Measurements from ENCODE around the genes TRAF3 and TNFAIP2.

GRCh38 chr14:102714150-102714750 is 63.0 kb upstream of the TRAF3 start:
- RRBS, result no CpG with 5 or more reads among the region's 5 CpGs

DNA sequence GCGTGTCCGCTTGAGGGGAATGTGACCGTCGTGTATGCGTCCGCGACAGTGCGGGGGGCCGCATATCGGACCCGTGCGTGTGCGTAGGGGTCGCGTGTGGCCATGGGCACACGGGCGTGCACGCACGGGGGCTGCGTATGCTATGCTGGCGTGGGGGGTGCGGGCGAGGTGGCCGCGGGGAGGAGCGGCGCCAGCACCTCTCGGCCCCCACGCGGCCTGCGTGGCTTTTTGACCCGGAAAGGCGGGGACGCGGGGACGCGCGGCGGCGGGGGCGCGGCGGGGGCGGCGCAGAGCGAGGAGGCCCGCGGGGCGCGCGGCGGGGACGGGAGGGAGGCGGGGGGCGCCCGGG is 396 bp upstream of the TRAF3 start:
- RRBS, result 4% methylated on average over 10 of the region's 56 CpGs

- RRBS, result 3% methylated on average over 129 of the region's 181 CpGs
These were observed at the start of gene TRAF3 for GRCh38 chr14:102777228-102778250. Gene TRAF3 (plus strand): TSS chr14:102777449.

DNA sequence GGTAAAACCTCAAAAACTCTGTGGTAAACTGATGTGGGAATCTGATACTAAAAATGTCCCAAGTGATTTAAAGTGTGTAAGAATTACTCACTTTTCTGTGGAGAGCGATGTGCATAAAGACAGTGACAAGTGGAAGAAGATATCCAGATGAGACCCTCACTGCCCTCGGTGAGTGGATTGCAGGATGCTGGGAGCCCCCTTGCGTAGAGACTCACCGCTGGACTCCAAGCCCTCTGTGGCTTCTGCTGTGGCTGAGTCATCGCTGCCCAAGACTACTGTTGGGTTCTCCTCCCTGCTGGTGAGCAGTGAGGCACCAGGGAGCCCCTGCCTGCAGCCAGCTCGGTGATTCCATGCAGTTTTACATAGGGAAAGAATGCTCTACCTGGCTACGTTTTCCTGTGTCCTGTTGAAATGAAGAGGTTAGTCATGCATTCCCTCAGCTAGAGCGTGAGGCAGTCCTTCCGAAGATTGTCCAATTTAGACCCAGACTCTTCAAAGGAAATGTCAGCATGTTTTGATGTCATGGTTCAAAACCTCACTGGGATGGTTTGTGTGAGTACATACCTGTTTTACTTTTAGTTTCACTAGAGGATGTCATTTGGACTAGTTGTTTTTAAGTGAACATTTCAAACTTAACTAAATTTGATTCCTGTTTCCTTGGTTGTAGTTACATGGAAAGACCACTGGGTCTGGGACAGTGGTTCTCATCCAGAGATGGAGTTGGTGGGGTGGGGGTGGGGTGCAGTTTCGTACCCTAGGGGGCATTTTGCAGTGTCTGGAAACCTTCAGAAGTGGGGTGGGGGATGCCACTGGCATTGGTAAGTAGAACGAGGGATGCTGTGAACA is 28.3 kb downstream of the TRAF3 start:
- RRBS, result no CpG with 5 or more reads among the region's 11 CpGs

DNA sequence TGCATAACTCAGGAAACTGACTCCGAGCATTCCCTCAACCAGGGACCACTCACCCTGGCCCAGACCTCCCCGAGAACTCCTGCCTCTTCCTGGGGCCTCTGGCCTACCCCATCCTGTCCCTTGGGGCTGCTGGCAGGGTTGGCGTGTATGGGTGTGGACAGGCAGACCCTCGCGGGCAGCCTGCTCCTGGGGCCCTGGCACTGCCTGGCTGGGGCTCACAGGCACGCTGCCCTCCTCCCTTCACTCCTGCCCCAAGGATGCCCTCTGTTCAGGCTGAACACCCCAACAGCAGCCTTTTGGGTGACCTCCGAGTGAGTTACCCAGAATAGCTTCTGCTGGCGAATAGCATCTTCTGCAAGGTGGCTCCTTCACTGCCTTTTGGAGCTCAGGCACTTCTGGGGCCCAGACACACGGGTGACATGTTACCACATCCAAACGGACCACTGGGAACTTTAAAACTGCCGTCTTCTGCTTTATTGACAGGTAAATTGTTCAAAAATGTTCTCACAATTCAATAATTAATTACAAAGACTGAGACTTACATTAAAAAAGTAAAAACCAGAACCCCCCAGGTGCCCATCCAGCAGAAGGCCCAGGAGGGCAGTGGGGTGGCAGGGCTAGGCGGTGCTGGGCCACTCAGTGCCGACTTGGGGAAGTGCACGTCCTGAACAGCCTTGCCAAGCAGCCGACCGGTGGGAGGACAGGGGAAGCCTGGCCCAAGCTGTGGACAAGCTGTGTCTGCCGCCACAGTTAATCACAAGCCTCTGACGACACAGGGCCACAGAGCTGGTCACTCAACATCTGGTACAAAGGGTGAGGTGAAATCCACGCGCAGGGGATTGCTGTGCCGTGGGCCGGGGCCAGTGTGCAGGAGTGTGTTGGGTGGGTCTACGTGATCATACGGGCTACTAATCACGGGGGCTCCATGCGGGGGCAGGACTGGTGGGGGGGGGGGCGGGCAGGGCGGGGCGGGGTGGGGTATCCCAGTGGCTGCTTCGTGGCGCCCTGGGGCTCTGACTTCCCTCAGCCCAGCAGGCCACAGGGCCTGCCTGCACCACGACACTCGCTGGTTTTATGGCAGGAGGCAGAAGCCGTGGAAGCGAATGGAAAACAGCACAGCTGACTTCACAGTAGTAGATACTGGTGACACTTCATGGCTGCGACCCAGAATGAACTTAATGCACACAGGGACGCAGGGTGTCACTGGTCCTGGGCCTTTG is 9.9 kb downstream of the AMN start:
- RRBS, result no CpG with 5 or more reads among the region's 37 CpGs

GRCh38 chr14:102943907-102944640 is 21.6 kb downstream of the AMN start:
- RRBS, result 46% methylated on average over 7 of the region's 35 CpGs

- RRBS, result no CpG with 5 or more reads among the region's 27 CpGs
These were observed 44.3 kb downstream of the AMN start for GRCh38 chr14:102966458-102967409.

DNA sequence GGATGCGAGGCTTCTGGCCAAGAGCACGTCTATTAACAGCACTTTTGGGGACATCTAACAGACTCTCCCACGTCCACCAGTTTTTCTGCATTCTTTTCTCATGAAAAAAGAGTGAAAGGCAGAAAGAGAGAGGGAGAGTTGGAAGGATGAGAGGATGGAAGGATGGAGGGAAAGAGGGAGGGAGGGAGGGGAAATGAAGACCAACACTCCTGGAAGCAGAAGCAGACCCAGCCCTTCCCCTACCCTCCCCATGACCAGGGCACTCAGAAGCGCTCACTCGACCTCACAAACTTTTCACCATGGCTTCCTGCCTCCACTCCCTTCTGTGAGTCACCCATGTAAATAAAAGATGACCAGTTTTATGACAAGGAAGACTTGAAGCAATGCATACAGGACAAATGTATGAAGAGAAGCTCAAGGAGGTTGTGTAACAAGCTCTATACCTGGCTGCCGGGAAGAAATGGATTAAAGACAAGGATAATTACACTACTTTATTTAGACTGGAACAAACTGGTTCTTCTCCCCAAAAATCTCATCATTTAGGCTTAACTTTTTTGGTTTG is 63.9 kb downstream of the CDC42BPB start:
- RRBS, result no CpG with 5 or more reads among the region's 6 CpGs

DNA sequence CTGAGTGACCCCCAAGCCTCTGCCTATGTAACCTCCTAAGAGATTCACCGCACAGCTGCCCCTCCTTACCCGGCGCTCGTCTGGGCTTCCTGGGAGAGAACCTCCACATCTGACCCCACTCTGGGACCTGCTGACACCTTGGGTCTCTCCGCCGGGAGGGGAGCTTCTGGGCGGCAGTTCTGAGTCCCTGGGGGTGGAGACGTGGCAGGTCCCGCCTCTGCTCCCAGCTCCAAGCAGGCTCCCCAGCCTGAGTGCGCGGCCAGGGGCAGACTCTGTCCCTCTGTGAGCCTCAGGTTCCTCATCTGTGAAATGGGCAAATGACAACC is 3.6 kb downstream of the EXOC3L4 start:
- RRBS, result 42% methylated on average over 5 of the region's 11 CpGs

DNA sequence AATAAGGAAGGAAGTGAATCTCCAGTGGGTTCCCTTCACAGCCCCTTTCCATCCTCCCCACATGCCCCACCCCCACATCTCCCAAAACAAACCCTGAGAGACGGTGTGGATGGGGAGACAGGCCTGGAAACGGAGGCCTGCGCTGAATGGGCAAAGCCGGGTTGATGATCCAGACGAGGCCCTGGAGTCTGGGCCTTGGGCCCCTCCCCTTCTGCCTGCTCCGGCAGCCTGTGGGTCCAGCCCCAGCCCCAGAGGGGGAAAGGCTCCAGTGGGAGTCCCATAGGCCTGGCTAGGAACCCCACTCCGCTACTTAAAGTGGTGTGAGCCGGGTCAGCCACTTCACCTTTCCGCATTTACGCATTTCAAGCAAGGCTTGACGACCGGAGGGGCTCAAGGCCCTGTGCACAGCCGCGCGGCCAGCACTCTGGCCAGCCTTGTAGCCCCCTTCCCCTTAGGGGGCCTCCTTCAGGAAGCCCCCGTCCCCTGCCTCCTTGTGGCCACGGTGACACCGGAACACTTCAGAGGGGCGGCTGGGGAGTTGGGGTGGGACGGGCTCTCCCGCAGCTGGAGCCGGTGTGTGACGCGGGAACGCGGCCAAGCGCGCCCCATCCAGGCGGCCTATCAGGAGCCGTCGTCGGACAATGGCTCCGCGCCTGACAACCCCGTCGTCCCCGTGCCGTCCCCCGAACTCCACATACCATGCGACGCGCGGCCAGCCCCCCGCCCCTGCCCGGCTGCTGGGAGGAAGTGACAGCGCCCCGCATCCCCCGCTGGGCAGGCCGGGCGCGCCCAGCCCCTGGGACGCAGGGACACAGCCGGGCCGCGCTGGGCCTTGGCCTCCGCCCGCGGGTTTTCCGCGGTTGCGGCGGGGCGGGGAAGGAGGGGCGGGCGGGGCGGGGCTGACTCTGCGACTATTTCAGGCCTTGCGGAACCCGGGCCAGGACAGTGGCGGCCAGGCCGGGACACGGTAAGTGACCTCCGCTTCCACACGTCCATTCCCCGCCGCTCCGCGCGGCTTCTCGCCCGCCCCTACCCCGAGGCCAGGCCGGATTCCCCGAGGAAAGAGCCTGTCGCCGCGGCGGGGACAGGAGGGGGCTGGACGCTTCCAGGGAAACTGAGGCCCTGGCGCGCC is at the start of gene TNFAIP2:
Gene TNFAIP2, plus strand, starts transcription at position 945 of the 1,132 bp plus-strand sequence.
- RRBS, result 4% methylated on average over 41 of the region's 91 CpGs

- RRBS, result 100% methylated on average over 1 of the region's 15 CpGs
These were observed 2.7 kb downstream of the TNFAIP2 start for GRCh38 chr14:103125777-103126626.

GRCh38 chr14:103136238-103136528 is 12.9 kb downstream of the TNFAIP2 start:
- RRBS, result no CpG with 5 or more reads among the region's 8 CpGs

DNA sequence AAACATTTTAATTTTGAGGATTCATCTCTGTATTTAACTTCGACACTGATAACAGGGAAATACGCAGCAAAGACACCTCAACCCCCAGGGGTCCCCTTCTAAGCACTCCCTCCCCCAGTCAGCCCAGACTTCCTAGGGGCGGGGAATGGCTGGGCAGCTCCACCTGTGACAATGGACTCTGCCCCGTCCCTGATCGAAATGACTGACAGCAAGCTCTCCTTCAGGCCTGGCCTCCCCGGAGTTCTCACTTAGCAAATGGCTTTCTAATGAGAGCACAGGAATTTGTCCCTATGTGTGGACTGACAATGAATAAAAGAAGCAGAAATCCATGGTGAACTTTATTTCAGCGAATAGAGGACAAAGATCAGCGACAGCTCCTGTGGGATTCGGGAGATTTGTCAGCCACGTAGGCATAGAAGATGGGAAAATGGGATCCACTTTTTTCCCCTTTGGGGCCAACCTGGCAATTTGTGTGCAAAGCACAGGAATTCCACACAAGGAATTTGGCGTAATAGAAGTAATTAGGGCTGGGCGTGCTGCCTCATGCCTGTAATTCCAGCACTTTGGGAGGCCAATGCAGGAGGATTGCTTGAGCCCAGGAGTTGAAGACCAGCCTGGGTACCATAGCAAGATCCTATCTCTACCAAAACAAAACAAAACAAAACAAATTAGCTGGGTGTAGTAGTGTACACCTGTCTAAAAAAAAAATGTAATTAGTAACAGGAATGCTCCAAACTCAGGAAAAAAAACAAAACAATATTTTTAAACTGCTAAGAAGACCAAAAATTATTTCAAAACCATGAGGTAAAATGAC is 63.8 kb downstream of the TNFAIP2 start:
- RRBS, result no CpG with 5 or more reads among the region's 12 CpGs

GRCh38 chr14:103329694-103330327 is 4.2 kb upstream of the EIF5 start:
- RRBS, result no CpG with 5 or more reads among the region's 5 CpGs

- RRBS, result 0% methylated on average over 4 of the region's 7 CpGs
These were observed 92 bp downstream of the EIF5 start for GRCh38 chr14:103334298-103334359.

DNA sequence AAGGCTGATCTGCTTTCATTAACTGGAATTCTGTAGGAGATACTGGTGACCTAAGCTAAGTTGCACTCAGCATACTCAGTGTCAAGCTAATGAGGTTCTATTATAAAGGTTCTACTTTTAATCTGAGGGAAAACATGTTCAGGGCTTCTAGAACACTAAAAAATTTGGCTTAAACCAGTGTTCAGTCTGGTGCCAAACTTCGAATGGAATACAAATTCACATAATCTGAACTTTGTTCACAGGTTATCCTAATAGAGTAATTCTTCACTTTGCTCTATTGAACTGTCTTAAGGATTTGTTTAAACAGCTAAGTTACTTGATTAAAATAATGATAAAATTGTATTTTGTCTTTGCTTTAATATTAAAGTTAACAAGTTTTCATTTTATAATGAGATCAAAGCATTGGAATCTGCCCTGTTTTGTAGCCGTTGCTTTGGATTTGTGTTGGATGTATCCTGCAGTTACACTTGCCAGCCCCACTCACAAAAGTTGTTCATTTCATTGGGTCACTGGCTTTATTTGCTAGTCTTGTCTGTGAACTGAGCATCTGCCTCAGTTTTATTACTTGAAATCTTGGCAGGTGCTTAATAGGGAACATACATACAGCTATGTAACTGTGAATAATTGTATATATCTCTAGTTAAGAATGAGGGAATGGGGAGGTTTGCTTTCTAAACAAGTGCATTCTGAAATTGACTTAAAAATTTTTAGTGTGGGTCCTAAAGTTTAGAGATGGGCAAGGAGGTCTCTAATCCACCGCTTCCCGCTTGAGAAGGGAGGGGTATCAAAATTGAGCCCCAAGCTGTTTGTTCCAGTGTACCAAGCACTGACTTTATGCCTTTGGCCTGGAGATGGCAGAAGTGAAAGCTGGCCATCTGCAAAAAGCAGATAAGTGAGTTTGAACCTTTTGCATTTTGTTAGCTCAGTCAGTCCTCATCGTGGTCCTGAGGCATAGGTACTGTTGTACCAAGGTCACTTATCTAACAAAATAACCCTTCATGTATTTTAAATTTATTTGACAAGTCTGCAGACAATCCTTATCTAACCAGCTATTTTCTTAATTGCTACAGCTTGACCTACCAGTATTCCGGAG is 9.1 kb downstream of the EIF5 start:
- RRBS, result no CpG with 5 or more reads among the region's 6 CpGs

GRCh38 chr14:103519627-103520441 is 2.8 kb downstream of the CKB start:
- RRBS, result 59% methylated on average over 1 of the region's 32 CpGs

DNA sequence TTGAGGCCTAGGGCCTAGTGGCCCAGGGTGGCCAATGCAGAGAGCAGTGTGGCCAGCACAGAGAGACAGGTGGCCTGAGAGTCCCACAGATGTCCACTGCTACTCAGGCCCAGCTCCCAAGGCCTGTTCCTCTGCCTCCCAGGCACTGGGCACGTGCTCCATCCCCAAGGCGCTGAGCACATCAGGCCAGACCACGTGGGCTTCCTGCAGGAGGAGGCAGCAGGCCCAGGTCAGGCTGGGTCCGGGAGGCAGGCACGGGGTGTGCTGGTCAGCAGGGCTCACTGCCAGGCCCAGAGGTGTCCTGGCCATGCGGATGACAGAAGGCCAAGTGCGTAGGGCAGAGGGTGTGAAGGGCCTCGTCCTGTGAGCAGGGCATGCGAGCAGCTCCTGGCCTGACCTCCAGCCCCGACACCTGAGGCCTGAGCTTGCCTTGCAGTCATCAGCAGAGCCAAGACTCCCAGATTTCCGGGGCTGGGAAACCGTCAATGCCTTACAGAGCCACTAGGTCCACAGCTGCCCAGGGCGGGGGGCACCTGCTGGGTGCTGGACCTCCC is 14.8 kb downstream of the TRMT61A start:
- RRBS, result no CpG with 5 or more reads among the region's 13 CpGs

GRCh38 chr14:103550421-103551296 is 11.8 kb downstream of the BAG5 start:
- RRBS, result no CpG with 5 or more reads among the region's 22 CpGs

DNA sequence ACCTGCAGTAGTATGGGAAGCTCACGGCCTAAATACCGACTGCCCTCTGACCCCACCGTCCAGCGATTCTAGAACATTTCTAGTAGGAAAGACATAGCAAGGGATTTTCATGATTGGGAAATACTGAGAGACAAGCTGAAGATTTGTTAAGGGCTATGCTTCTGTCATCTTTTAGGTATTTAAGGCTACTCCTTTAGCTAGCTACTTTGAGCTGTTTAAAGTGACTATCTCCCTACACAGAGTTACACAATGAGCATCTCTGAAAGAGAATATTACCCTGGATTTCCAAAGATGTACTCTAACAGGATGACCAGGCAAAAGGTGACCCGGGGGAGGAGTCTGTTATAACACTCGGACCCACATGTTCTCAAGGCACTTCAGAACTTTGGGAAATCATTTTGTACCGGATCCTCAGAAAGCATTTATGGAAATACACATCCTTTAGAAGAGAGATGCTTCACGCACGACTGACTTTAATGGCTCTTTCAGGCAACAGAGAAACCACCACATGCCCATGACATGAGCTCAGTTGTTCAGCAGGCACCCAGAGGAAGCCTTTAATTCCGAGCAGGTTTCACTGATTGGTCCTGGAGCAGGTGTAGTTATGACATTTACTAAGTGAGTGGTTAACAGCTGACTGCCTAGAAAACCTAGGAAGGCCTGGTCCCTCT is 4.2 kb downstream of the BAG5 start:
- RRBS, result 100% methylated on average over 1 of the region's 10 CpGs